ENCODE measurements around a stretch of chr12.

DNA sequence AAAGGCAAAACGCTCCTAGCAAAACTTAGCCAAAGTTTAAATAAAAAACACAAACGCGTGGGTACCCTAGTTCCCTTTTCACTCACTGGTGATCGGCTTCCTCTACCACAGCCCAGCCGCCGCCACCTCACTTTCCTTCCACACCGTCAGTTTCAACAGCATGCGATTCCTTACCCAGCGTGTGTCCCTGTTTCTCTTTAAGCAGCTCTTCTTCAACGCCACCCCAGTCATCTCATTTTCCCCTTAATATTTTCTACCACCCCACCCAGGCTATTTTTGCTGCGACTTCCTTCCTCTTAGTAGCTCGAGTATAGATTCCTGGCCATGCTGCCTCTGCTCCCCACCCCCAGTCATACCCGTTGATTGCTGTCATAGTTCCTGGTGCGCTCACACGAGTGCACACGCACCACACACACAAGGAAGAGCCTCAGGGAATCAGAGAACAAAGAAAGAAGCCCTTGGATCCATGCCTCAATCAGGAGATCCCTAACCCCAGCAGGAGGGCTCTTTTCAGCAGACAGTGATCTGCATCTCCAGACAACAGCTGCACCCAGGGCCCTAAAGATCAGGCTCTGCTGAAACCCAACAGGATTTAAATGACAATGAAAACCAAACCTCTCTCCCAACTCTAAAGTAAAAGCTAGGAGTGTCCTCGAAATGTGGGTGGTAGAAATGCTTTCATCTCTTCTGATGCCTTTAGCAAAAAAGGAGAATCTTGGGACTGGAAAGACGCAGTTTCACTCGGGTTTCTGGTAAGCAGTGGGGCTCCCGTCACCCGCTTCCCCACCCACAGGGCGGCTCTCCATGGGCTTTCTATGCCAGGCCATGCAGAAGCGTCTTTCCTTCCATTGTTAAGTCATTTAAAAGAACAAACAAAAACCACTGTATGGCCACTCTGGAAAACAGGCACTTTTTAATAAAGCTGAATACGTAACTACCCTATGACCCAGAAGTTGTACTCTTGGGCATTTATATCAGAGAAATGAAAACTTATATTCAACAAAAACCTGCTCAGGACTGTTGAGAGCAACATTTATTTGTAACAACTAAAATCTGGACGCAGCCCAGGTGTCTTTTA lies 23.8 kb downstream of the VPS37B start:
- PRO-cap = no peak
- RAMPAGE, long total RNA, 4 experiments = no peak in any of the 4 experiments

- PRO-cap = no peak
- RAMPAGE, long total RNA, 4 experiments = no peak in any of the 4 experiments
These were observed 978 bp downstream of the VPS37B start for GRCh38 chr12:122895015-122895277.

DNA sequence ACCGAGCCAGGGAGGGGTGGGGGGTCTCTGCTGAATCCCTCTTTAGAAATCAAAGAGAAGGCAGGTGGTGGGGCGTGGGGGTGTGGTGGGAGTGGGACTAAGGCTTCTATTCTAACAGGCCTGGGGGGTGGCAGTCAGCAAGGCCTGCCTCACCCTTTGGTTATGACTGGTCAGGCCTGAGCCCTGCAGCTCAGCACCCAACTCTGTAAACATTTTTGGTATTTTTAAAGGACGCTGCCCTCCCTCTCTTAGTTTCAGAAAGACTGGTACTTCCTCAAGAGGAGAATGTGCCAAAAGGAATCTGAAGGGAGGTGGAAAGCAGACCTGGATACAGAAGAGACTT lies 3.2 kb downstream of the ARL6IP4 start:
- PRO-cap = no peak
- RAMPAGE, long total RNA, 4 experiments = no peak in any of the 4 experiments

- PRO-cap = no peak
- RAMPAGE, long total RNA, 4 experiments = no peak in any of the 4 experiments
These were observed 24.7 kb downstream of the ARL6IP4 start for GRCh38 chr12:123005053-123005807.

GRCh38 chr12:123058864-123059247 lies 78.4 kb downstream of the ARL6IP4 start:
- PRO-cap = no peak
- RAMPAGE, long total RNA, 4 experiments = no peak in any of the 4 experiments

GRCh38 chr12:123119874-123120406 lies 30.9 kb downstream of the PITPNM2 start:
- PRO-cap = no peak
- RAMPAGE, long total RNA, 4 experiments = no peak in any of the 4 experiments

DNA sequence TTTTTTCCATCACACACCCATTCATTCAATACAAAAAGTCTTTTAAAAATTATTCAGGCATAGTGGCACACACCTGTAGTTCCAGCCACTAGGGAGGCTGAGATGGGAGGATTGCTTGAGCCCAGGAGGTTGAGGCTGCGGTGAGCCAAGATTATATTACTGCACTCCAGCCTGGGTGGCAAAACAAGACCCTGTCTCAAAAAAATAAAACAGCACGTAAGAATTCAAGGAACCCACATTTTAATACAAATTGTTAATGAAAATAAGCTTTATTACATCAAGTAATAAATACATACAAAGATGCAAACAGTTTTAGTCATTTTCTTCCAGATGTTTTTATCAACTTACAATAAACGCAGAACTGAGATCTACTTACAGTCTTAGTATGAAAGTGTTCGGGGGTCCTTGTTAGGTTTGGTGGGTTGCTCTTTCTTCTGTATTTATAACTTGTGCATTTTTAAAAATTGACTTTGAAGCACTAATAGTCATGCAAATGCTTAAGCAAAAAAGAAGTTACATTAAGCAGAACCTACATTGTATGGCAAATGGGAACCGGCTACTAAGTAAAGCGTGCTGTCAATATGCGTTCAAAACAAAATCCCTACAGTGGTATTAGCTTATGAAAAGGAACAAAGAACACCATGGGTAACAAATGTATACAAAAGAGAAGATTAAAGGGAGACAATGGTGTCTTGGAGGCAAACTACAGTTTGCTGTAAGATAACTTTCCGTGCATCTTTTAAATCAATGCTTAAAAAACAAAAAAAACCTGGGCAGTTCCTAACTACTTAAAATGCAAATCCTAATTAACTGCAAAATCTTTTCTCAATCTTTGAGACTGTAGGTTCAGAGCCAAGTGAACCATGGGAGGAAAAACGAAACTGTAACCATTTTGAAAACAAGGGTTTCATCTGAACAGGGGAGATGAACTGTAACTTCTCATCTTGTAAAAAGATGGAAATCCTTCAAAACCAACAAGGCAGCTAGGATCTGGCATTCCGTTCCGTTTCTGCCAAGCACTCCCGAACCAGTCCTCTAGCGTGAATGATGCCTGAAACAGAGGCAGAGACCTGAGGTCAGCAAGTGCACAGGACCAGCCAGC lies 10.6 kb downstream of the CDK2AP1 start:
- PRO-cap = no peak
- RAMPAGE, long total RNA, 4 experiments = no peak in any of the 4 experiments

GRCh38 chr12:123268732-123269915 lies 2.5 kb downstream of the CDK2AP1 start:
- PRO-cap = no peak
- RAMPAGE, long total RNA, 4 experiments = no peak in any of the 4 experiments

GRCh38 chr12:123395948-123396669 lies 12.2 kb downstream of the KMT5A start:
- PRO-cap = no peak
- RAMPAGE, long total RNA, 4 experiments = no peak in any of the 4 experiments

GRCh38 chr12:123420612-123421152 lies 15.8 kb downstream of the RILPL2 start:
- PRO-cap = no peak
- RAMPAGE, long total RNA, 4 experiments = no peak in any of the 4 experiments

DNA sequence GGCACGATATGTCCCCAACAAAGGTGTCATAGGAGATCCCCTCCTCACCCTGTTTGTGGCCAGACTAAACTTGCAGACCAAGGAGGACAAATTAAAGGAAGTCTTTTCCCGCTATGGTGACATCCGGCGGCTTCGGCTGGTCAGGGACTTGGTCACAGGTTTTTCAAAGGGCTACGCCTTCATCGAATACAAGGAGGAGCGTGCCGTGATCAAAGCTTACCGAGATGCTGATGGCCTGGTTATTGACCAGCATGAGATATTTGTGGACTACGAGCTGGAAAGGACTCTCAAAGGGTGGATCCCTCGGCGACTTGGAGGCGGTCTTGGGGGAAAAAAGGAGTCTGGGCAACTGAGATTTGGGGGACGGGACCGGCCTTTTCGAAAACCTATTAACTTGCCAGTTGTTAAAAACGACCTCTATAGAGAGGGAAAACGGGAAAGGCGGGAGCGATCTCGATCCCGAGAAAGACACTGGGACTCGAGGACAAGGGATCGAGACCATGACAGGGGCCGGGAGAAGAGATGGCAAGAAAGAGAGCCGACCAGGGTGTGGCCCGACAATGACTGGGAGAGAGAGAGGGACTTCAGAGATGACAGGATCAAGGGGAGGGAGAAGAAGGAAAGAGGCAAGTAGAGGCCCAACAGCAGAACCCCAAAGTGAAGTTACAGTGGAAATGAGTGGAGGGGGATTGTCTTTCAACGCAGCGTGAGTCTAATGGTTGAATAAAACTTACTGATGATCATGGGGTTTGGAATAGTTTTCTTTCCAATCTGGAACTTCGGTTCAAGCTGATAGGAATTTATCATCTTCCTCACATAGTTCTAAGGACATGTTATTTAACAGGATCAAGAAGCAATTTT lies 7.9 kb downstream of the SNRNP35 start:
- PRO-cap = no peak
- RAMPAGE, long total RNA, 4 experiments = no peak in any of the 4 experiments

DNA sequence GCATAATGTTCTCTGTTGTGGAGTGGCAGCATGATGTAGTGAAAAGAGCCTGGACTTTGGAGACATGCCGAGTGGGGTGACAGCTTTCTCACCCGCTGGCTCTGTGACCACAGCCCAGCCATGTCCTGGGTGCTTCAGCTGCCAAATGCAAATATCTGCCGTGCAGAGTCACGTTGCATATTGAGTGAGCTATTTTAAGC lies 15.5 kb upstream of the TCTN2 start:
- PRO-cap = no peak
- RAMPAGE, long total RNA, 4 experiments = no peak in any of the 4 experiments

DNA sequence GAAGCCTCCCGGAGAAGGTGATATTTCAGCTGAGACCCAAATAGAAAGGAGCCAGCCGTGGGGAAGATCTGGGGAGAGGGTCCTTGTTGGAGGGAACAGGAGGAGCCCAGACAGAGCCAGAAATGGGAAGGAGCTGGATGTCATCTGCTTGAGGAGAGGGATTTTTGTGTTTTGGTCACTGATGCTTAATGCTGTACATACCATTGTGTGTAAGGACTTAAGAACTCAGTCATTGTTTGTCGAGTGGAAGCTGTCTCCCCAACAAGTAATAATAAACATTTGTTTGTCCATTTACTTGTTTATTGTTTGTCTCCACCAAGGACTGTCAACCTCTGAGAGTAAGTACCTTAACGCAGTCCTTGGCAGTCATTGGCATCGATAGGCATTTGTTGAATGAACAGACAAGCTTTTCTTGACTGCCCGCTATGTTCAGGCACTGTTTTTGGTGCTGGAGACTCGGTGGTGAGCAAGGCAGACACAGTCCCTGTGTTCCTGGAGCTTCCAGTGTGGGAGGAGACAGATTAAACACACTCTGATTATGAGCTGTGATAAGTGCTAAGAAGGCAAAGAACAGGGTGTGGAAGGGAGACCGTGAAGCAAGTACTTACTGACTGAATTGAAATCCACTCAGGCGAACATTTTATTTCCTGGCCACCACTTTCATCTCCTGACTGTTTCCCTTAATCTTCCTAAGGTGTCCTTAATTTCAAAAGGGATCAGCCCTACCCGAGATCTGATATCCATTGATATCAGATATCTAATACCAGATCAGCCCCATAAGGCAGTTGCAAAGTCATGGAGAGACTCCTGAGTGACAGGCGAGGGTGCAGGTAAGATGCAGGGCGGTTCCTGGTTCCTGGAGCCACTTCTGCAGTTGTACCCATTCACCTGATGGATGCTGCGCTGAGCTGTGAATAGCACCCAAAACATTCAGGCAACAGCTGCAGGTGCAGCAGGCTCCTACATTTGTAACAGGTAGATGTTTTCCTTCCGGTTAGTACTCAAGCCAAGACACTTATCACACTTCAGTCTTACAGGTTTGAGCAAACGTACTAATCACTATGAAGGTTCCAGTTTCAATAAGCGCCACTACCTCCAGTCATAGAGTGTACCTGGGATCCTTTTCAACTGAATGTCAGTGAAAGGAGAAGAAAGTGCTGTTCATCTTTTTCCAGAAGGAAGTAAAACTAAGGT lies 1.4 kb downstream of the ATP6V0A2 start:
- PRO-cap = no peak
- RAMPAGE, long total RNA, 4 experiments = no peak in any of the 4 experiments

GRCh38 chr12:123714324-123714657 lies 2.1 kb downstream of the ATP6V0A2 start:
- PRO-cap = no peak
- RAMPAGE, long total RNA, 4 experiments = no peak in any of the 4 experiments

GRCh38 chr12:123742049-123742683 lies 19.9 kb upstream of the DNAH10 start:
- PRO-cap = no peak
- RAMPAGE, long total RNA, 4 experiments = no peak in any of the 4 experiments

DNA sequence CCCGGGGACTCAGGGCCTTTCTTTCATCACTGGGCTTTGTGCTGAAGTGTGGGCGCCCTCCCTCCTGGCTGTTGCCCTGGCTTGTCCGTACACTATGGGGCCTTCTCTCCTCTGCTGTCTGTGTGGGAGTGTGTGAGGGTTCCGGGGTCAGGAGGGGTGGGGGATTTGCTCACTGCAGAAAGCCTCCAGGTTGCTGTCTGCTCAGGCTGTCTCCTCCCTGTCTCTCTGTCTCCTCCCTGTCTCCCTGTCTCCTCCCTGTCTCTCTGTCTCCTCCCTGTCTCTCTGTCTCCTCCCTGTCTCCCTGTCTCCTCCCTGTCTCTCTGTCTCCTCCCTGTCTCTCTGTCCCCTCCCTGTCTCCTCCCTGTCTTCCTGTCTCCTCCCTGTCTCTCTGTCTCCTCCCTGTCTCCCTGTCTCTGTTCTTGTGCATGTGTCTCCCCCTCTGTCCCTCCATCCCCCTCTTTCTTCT lies 64.7 kb downstream of the CCDC92 start:
- PRO-cap = no peak
- RAMPAGE, long total RNA, 4 experiments = no peak in any of the 4 experiments

DNA sequence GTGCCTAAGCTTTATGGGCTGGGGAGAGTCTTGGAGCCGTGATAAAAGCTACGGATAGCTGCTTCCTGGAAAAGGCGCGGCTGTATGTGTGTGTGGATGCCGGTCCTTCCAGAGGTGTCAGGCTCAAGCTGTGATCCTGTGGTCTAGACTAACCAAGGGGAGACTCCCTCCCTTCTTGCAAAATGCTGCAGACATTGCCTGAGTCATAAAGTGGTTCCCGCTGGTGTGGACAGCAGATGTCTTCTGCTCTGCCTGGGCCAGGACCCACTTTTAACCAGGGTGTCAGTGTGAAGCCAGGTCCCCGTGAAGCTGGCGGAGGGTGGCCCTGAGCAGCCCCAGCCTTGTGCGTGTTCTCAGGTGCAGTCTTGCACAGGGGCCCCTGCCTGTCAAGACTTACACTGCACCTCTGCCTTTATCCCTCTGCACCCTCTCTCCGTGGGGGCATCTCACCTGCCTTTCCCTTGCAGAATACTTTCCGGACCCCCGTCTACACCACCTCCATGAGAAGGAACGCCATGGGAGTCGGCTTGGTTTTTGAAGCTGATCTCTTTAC lies 37.7 kb downstream of the CCDC92 start:
- PRO-cap = no peak
- RAMPAGE, long total RNA, 4 experiments = no peak in any of the 4 experiments

DNA sequence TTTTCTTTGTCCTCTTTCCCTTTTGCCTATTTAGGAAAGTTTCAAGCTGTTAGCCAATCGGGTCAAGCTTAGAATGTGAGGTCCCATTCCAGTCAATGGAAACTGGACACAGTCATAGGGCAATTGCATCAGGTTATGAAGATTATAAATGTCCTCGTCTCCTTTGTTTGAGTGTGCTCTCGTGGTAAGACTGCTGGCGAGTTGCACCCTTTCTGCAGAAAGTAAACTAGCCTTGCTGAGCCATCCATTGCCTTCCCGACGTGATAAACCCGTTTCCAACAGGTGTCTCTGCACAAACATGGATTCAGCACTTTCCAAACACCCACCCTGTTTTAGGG lies 30.9 kb downstream of the CCDC92 start:
- PRO-cap = unidirectional peak, plus-strand start at position 174 of the sequence
- RAMPAGE, long total RNA, 4 experiments = no peak in any of the 4 experiments

- PRO-cap = no peak
- RAMPAGE, long total RNA, 4 experiments = no peak in any of the 4 experiments
These were observed 25.0 kb downstream of the CCDC92 start for GRCh38 chr12:123947431-123948245.

- PRO-cap = no peak
- RAMPAGE, long total RNA, 4 experiments = no peak in any of the 4 experiments
These were observed 72.7 kb downstream of the ZNF664 start for GRCh38 chr12:124045736-124046090.